ENCODE measurements around a stretch of chr2.

- PRO-cap, result no peak
Measured at GRCh38 chr2:44350742-44351385, 10.4 kb downstream of the PREPL start.

DNA sequence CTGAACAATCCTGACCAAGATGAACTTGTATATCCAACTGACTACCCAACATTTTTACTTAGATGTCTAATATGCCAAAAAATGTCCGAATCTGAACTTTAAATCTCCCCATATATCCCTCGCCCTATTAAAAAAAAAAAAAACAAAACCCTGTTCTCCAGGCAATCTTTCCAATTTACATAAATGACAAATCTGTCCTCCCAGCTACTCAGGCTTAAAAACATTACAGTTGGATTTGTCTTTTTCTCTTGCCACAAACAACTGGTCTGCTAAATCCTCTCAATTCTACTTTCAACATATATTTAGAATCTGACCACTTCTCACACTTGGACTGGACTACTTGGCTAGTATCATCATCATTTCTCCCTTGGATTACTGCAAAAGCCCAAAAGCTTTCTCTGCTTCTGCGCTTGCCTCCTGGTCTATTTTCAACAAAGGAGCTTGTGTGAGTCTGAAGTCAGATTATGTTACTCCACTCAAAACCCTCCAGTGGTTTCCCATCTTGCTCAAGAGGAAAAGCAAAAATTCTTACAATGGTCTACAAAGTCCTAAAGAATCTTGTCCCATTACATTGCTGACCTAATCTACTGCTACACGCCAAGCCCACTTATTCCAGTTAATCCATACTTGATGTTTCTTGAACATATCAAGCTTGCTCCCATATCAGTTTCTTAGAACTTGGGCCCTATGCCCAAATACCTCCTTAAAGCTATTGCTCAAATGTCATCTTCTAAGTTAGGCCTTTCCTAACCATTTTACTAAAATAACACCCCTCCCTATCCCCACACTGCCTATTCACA, 9.7 kb downstream of the PREPL start:
- PRO-cap, result no peak

DNA sequence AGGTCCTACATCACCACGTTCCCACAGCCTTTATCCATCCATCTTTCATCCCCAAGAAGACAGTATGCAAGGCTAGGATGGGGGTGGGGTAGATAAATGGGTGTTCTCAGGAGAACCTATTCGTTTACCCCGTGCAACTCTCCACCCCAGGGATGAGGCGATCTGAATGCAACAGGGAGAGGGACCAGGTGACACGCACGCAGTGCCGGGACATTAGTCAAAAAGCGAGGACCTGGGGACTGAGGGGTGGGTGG, 297 bp downstream of the PREPL start:
- PRO-cap, result no peak

DNA sequence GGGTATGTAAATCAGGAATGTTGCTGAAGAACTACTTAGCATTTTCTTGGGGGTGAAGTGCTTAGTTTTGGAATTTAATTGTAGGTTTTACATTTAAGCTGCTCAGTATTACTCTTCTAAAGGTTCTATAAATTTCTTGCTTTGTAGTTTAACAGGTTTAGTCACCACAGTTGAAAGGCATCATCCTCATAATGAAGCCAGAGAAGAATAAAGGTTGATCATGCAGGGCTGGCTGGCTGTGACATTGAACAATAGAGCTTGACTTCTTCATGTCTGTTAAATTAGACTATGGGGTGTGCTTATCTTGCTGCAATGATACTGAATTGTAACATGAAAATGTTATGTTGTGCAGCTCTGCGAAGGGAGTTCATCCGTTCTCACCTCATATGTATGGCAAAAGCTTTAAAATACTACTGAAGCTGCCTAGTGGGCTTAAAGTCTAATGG, 81.7 kb downstream of the CAMKMT start:
- PRO-cap, result no peak

DNA sequence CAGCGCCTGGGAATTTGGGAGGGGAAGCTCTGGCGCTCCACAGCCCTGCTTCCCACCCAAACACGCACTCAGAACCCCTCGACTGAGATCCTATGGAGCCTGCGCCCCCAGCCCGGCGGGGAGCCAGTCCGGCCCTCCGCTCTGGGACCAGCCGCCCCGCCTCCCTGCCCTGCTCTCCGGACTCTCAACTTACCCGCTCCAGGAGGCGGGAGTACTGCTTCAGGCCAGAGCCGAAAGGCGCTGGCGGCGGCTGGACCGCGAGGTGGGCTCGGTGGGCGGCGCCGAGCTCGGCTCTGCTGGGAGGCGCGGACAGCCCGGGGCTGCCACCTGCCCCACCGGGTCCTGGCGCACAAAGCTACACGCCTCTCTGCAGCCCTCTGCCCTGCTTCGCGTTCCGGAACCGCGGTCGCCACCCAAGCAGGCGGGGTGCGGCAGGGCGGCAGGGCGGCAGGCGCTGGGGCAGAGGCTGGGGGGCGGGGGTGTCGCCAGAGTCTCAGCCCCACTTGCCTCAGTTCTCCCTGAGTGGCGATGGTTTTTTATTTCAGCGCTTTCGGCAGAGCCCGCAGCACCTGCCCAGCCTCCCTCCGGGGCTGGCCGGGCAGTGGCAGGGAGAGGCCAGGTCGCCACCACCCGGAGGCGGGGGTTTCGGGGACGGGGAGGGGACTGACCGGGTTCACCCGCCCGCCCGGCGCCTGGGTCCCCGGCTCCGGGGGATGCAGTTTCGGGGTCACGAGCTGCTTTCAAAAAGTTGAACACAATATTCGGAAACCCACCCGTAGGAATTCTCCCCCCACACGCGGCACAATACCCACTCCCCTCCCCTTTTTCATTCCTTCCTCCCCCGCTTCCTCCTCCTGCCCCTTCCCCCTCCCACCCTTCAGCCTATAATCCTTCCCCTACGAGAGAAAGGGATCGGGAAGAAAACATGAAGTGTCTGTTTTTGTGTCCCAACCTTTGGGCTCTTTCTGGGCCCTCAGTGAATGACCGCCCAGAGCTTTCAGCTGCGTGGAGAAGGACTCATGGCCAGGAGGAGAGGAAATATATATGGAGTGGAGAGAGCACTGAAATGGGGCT, 2.5 kb upstream of the SIX3 start:
- PRO-cap, result no peak

DNA sequence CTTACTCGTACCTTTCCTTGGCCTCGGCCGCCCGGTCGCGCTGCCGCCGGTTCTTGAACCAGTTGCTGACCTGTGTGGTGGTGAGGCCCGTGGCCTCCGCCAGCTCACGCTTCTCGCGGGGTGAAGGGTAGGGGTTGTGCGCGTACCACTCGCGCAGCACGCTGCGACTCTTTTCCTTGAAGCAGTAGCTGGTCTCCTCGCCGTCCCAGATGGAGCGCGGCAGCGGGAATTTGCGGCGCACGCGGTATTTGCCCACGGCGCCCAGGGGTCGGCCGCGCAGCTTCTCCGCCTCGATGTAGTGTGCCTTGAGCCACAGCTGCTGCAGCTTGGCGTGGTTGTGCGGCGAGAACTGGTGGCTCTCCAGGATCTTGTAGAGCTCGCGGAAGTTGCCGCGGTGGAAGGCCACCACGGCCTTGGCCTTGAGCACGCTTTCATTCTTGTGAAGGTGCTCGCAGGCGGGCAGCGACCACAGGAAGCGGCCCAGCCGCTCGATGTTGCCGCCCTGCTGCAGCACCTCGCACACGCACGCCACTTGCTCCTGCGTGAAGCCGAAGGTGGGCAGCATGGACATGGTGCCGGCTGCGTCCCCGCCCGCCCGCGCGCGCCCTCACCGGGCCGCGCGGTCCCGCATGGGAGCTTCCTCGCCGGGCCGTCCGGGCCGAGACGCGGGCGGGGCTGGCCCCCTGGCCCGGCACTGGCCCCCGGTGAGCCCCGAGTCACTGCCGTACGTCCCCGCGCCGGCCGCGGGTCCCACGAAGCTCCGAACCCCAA, 527 bp downstream of the SIX2 start:
- PRO-cap, result no peak

- PRO-cap, result no peak
Measured at GRCh38 chr2:45075423-45075955, 66.2 kb upstream of the SIX2 start.

- PRO-cap, result no peak
Measured at GRCh38 chr2:45170220-45170714, 161.0 kb upstream of the SIX2 start.

DNA sequence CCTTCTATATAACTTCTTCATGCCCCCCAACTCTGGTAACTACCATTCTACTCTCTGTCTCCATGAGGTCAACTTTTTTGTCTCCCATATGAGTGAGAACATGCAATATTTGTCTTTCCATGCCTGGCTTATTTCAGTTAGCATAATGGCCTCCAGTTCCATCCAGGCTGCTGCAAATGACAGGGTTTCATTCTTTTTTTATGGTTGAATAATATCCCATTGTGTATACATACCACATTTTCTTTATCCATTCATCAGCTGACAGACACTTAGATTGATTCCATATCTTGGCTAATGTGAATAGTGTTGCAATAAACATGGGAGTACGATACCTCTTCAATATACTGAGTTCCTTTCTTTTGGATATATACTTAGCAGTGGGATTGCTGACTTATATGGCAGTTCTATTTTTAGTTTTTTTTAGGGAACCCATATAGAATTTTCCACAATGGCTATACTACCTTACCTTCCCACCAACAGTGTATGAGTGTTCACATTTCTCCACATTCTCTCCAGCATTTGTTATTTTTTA, 112.4 kb downstream of the SRBD1 start:
- PRO-cap, result no peak

DNA sequence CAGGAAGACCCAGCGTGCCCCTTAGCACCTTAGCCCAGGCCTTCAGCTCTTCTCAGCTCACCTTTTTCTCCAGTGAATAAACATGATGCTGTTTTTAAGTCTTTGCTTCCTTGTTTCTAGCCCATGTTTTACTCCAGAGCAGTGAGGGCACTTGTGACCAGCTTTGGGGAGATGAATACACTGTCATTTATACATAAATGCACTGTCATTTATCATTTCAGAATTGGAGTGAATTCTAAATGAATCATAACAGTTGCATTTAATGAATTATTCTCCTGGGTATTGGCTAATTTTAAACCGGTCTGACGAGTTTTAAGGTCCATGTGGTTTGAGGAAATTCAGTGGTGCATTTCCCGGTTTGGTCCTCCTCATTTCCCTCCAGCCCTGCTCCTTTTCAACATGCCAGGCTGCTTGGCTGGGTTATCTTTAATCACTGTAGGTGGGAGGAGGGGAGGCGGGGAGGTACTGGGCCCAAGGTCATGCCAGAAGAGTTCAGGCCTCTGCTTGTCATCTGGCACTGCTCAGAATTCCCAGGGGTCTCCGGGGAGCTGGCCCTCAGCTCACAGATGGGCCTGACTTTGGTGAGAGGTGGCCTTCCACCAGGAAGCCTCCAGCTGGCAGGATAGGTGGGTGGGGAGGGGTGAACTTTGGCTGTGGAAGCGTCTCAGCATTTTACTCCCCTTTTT, 23.9 kb downstream of the PRKCE start:
- PRO-cap, result bidirectional peak, plus-strand start at position 350 of the sequence, minus-strand start at position 66 of the sequence

DNA sequence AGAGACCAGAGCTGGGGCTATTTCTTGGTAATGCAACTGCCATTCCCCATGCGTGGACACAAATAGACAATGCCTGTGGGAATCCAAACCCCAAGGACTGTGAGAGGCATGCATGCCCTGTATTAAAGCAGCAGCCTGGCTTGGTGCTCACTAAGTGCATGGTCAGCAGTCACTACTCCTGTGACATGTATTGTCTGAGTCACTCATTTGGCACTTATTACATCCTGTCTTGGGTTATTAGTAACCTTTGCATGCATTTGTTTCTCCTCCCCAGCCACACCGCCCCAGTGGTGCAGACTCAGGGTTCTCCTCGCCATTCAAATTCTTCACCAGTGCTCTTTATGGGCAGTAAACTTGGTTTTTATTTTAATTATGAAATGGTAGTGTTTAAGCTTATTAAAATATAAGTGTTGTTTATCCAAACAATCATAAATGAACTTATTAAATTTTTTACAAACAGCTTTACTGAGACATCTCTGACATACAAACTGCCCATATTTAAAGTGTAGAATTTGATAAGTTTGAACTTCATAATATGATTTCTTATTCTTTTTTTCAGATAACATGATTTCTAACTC, 30.3 kb downstream of the PRKCE start:
- PRO-cap, result no peak

DNA sequence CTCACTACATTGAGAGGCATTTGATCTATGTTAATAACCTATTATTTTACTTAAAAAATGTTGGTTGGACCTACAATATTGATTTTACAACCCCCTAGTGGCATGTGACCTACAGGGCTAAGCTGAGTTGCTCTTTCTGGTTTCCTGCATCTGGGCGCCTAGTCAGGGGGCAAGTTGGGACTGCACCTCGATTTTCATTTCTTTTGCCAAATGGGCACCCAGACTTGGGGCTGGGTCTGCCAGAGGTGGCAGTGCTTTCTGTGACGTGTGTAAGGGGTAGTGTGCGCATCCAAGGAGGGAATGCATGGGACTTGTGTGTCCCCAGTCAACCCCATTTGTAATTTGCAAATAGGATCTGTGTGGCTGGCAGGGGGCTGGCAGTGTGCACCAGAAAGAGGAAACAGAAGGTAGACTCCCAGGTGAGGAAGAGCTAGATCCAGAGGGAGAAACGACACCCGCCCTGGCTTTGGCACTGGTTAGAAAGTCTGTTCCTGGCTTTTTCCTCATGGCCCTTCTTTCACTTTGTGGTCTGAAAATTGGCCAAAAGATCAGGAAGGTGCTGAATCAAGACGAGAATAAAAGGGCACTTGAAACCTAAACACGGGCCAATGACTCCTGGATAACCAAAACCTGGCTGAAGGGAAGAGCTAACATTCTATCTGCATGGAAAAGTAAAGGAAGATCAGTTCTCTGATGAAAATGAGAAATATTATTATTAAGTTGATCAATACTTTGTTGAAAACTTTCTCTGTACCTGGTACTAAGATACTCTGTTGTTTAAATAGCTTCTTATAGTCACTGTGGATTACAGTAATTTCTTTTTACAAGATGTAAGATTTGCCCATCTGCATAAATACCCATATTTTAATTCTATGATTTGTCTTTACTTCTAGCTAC, 33.3 kb downstream of the PRKCE start:
- PRO-cap, result no peak

DNA sequence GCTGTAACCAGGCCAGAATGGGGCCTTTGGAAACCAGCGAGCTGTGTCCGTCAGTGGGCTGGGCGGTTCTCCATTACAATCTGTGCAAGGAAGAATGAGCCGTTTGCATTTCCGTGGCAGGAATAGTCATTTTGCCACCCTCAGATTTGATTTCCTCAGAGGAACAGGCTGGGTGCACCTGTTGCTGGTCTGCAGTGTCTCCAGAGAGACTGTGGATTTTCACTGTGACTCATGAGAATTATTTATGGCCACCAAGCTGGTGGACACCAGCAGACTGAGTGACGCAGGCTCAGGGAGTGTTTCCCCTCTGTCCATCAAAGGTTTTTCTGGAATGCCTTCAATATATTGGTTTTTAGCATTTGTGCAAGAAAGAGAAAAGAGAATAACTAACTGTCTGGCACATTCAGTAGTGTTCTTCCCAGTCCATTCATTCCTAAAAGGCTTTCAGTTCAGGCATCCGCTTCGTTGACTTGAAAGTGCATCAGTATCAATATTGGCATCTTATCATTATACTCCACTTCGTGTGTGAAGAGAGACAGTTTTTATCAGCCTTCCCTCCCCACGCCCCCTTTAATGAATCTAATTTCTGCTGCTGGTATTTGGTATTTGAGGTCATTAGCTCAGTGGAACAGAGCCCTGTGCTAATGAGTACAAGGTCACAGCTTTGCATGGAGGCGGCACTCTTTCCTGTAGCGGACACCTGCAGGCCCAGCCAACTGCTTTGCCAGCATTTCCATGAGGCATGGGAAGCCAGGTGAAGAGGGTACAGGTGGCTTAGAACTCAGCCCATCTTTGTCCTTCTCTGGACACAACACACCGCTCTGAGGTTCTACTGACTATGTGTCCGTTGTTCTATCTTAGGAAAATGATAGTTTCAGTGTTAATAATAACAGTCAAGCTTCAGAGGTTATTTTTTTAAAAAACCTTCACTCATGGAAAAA, 39.9 kb downstream of the PRKCE start:
- PRO-cap, result no peak

- PRO-cap, result no peak
Measured at GRCh38 chr2:45715812-45716665, 64.6 kb downstream of the PRKCE start.

GRCh38 chr2:45759162-45760404, 108.1 kb downstream of the PRKCE start:
- PRO-cap, result no peak

GRCh38 chr2:45936020-45936790, 284.7 kb downstream of the PRKCE start:
- PRO-cap, result no peak

DNA sequence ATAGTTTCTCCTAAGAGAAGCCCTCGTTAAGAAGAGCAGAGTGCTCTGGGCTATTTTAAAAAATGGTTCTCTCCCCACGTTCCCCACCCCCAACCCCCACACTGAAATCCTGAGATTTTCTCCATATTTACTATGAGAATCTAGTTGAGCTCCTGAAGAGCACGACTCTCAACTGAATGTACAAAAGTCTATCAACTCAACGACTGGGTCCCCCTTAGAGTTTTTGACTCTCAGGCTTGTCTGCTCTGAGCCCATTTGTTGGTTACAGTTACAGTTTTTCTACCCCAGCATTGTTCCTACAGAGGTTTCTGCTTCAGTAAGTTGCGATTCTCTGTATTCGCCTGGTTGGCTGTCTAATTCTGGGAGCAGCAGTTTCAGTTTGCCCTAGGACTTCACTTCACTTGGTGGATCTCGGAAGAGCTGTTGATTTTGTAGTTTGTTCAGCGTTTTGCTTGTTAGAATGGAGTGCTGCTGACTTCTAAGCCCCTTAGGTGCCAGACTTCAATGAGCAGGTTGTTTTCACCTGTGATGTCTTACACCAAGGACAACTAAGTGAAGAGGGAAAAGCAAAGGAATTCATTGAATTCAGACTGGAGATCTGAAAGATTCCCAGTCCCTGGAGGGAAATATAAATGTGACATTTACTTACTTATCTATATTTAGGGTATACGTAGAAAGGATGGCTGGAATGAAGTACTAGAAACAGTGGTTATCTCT, 296.6 kb upstream of the EPAS1 start:
- PRO-cap, result no peak

DNA sequence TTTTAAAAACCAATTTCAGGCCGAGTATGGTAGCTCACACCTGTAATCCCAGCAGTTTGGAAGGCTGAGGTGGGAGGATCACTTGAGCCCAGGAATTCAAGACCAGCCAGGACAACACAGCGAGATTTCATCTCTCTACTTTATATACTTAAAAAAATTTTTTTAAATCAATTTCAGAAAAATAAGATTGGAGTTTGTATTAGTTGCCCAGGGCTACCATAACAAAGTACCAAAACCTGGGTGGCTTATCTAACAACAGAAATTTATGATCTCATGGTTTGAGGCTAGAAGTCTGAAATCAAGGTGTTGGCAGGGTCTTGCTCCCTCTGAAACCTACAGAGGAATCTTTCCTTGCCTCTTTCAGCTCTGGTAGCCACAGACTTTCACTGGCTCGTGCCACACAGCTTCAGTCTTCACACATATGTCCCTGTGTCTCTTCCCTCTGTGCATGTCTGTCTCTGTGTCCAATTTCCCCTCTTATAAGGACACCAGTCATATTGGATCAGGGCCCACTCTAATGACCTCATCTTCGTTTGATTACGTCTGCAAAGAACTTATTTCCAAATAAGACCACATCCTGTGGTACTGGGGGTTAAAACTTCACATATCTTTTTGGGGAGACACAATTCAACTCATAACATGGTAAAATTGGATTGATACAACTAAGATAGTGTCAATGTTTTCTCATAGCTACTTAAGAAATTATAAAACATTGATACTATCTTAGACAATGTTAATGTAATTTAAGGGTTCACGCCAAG, 119.9 kb upstream of the EPAS1 start:
- PRO-cap, result no peak

DNA sequence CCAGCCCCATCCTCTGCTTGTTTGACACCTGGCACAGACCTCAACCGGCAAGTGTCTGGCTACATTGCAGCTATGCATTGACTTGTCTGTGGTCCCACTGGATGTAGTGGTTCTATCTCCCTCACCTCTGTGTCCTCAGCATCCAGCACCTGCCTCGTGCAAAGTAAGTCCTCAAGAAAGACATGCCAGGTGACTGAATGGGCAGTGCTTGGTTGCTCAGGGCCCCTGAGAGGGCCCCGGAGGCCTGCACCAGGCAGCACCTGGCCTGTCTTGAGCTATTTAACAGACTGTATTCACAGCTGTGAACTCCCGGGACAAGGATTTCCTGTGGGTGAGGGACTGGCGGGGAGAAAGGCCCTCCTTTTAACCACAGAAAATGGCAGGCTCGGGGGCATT, 19.9 kb upstream of the EPAS1 start:
- PRO-cap, result no peak

DNA sequence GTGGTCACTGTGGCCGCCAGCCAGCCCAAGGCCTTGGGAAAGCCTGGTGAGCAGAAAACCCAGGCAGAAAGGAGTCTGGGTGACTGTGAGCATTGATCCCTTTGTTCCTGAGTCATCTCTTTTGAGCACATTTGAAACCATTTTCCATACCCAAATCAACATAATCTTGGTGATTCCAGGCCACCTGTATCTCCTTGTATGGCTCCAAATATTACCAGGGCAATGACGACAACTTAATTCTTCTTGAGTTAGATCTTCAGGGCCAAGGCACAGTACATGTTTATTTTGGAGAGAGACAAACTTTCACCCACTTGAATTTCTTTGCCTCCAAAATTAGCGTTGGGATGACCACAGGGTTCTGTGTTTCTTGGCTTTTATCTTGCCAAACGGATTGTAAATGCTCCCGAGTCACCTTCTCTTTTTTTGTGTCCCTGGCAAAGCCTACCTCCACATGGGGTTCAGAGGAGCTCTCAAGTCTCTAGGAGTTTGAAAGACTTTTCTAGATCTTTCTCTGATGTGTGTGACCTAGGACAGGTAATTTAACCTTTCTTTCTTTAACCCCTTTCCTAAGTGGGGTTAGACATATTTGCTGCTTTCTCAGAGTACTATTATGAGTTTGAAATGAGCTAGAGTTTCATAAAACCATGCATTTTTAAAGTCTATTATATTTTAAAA, 14.7 kb downstream of the EPAS1 start:
- PRO-cap, result no peak